ENCODE results near the genes RIPOR3 and PARD6B.

- RRBS, 2 experiments: no CpG with 5 or more reads among the region's 21 CpGs
CAGE:
- cytosol, long polyA minus RNA: no peak
- cytosol, long polyA plus RNA: no peak
- long polyA plus RNA: no peak
- nucleus, long polyA minus RNA: no peak
- nucleus, long polyA plus RNA: no peak
Observed at GRCh38 chr20:50271021-50272072, 80.7 kb downstream of the CEBPB start.

DNA sequence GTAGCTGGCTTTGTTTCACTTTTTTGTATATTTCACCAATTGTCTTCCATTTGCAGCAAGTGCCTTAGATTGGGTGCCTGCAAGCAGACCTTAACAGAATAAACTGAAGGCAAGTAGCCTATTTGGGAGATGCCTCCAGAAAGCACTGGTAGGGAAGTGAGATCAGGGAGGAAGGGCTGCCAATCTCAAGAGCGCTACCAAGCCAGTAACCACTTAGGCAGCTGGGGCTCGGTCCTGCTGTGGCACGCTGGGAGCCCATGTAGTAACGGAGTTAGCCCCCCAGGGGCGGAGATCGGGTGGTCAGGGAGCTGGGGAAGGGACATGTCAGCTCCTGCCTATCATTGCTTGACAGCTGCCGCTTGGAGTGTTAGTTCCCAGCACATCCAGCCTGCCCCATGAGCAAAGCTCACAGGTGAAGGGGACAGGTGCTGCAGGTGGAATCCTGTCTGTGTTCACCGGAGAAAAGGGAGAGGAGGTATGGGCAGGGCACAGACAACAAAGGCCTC lies 127.0 kb downstream of the CEBPB start:
- RRBS, 2 experiments: no CpG with 5 or more reads among the region's 8 CpGs
CAGE:
- cytosol, long polyA minus RNA: no peak
- cytosol, long polyA plus RNA: no peak
- long polyA plus RNA: no peak
- nucleus, long polyA minus RNA: no peak
- nucleus, long polyA plus RNA: no peak

- RRBS, 2 experiments: no CpG with 5 or more reads among the region's 9 CpGs
CAGE:
- cytosol, long polyA minus RNA: no peak
- cytosol, long polyA plus RNA: no peak
- long polyA plus RNA: no peak
- nucleus, long polyA minus RNA: no peak
- nucleus, long polyA plus RNA: no peak
Observed at GRCh38 chr20:50369584-50369983, 140.6 kb upstream of the PTPN1 start.

GRCh38 chr20:50390588-50391237 lies 119.5 kb upstream of the PTPN1 start:
- RRBS, 2 experiments: no CpG with 5 or more reads among the region's 10 CpGs
CAGE:
- cytosol, long polyA minus RNA: no peak
- cytosol, long polyA plus RNA: no peak
- long polyA plus RNA: no peak
- nucleus, long polyA minus RNA: no peak
- nucleus, long polyA plus RNA: no peak

GRCh38 chr20:50415090-50416237 lies 94.7 kb upstream of the PTPN1 start:
- RRBS, 2 experiments: 16% methylated on average over 1 of the region's 29 CpGs; no CpG with 5 or more reads in 1 of the 2 experiments
CAGE:
- cytosol, long polyA minus RNA: no peak
- cytosol, long polyA plus RNA: no peak
- long polyA plus RNA: no peak
- nucleus, long polyA minus RNA: no peak
- nucleus, long polyA plus RNA: no peak

GRCh38 chr20:50430606-50431132 lies 79.5 kb upstream of the PTPN1 start:
- RRBS, 2 experiments: 58 to 62% methylated on average over 3 to 5 of the region's 15 CpGs
CAGE:
- cytosol, long polyA minus RNA: no peak
- cytosol, long polyA plus RNA: no peak
- long polyA plus RNA: no peak
- nucleus, long polyA minus RNA: no peak
- nucleus, long polyA plus RNA: no peak

DNA sequence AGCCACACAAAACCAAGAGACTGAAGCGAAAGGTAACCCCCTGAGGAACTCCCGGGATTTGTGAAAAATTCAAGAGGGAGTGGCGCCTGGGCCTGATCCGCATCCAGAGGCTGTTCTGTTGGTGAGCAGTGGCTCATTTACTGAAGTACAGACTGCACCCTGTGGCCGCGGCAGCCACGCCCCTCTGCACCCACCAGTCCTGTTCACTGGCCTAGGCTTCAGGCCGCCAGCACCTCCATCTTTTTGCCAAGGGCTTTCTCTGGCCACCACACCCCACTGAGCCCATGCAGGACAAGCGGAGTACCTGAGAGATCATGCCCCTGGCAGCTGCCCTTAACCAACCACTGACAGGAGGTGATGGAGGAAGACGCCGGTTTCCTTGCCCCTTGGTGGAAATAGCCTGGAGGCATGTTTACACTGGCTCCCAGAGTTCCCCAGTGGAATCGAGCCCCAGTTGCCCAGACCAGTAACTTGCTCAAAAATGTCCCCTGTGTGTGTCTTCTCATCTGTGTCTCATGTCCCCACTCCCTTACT lies 79.0 kb upstream of the PTPN1 start:
- RRBS, 2 experiments: no CpG with 5 or more reads among the region's 12 CpGs
CAGE:
- cytosol, long polyA minus RNA: no peak
- cytosol, long polyA plus RNA: no peak
- long polyA plus RNA: no peak
- nucleus, long polyA minus RNA: no peak
- nucleus, long polyA plus RNA: no peak

- RRBS, 2 experiments: no CpG with 5 or more reads among the region's 25 CpGs
CAGE:
- cytosol, long polyA minus RNA: no peak
- cytosol, long polyA plus RNA: no peak
- long polyA plus RNA: no peak
- nucleus, long polyA minus RNA: no peak
- nucleus, long polyA plus RNA: no peak
Observed at GRCh38 chr20:50450880-50452069, 58.9 kb upstream of the PTPN1 start.

- RRBS, 2 experiments: no CpG with 5 or more reads among the region's 2 CpGs
CAGE:
- cytosol, long polyA minus RNA: no peak
- cytosol, long polyA plus RNA: no peak
- long polyA plus RNA: no peak
- nucleus, long polyA minus RNA: no peak
- nucleus, long polyA plus RNA: no peak
Observed at GRCh38 chr20:50513031-50513382, 2.8 kb downstream of the PTPN1 start.

- RRBS, 2 experiments: no CpG with 5 or more reads among the region's 17 CpGs
CAGE:
- cytosol, long polyA minus RNA: no peak
- cytosol, long polyA plus RNA: no peak
- long polyA plus RNA: no peak
- nucleus, long polyA minus RNA: no peak
- nucleus, long polyA plus RNA: no peak
Observed at GRCh38 chr20:50586126-50587104, 76.2 kb downstream of the PTPN1 start.

DNA sequence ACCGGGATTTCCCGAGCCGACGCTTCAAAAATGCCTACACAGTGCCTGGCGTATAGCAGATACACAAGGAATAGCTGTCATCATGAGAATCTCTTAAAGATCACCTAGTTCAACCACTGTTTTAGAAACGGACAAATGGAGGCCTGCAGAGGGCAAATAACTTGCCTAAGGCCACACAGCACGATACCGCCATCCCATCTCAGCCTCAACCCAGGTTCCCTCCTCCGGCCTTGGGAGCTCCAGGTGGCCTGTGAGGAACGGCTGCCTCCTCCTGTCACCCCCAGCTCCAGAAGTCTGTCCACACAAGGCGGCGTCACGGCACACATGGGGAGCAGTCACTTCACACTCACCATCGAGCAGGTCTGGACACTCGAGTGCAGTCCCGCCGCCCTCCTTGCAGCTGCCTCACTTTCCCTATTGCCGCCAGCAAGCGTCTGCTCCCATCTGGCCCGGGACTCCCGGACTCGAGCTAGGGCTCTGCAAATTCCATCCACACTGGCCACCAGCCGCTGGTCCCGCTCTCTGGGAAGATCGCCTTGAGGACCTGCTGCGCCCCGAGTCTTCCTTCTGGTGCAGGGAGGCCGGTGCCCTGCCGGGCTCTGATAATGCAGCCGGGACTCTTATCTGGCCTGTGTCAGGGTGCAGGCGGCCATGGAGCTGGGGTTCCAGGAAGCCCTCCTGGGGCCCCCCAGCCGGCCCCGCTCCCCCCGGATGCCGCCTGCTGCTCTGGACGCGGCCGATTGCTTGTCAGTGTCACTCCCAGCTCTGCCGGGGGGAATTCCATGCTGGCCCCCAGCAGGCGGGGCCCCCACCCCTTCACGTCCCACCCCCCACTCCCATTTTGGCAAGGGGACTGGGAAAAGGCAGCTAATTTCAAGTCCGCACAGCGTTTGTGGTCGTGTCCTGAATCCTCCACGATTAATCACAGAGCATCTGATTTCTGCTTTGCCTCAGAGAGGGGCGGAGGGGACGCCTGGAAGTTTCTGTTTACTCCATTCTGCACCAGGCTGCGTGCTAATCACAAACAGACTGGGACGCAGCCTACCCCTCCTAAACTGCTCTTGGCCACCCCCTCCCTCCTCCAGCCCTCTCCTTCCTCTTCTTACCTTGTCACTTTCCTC lies at the start of gene RIPOR3:
TSS of gene RIPOR3 (minus strand) at position 767 of the 1,121 bp plus-strand sequence.
- RRBS, 2 experiments: 35% methylated on average over 10 of the region's 49 CpGs
CAGE:
- cytosol, long polyA minus RNA: no peak
- cytosol, long polyA plus RNA: no peak
- long polyA plus RNA: no peak
- nucleus, long polyA minus RNA: no peak
- nucleus, long polyA plus RNA: no peak

DNA sequence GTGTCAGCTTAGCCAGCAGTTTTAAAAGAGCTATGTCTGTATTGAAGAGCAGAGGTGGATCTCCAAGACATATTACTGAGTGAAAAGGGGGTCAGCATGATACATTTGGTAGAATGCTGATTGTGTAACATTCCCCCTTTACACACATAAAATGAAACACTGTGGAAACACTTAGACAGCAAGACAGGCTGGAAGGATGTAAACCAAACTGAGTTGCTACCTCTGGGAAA lies 1.7 kb upstream of the RIPOR3 start:
CAGE:
- cytosol, long polyA minus RNA: no peak
- cytosol, long polyA plus RNA: no peak
- long polyA plus RNA: no peak
- nucleus, long polyA minus RNA: no peak
- nucleus, long polyA plus RNA: no peak

GRCh38 chr20:50707507-50707910 lies 16.2 kb upstream of the RIPOR3 start:
- RRBS, 2 experiments: 10% methylated on average over 1 of the region's 14 CpGs; no CpG with 5 or more reads in 1 of the 2 experiments
CAGE:
- cytosol, long polyA minus RNA: no peak
- cytosol, long polyA plus RNA: no peak
- long polyA plus RNA: no peak
- nucleus, long polyA minus RNA: no peak
- nucleus, long polyA plus RNA: no peak

- RRBS, 2 experiments: no CpG with 5 or more reads among the region's 5 CpGs
CAGE:
- cytosol, long polyA minus RNA: no peak
- cytosol, long polyA plus RNA: no peak
- long polyA plus RNA: no peak
- nucleus, long polyA minus RNA: no peak
- nucleus, long polyA plus RNA: no peak
Observed at GRCh38 chr20:50710733-50710994, 19.3 kb upstream of the RIPOR3 start.

GRCh38 chr20:50731239-50732210 lies at the start of gene PARD6B:
Gene PARD6B (plus strand): TSS chr20:50731580.
- RRBS, 2 experiments: 1 to 2% methylated on average over 43 of the region's 113 CpGs
CAGE:
- cytosol, long polyA minus RNA: start-site peak on the plus strand at chr20:50731515-50731581, 29 reads
- cytosol, long polyA plus RNA: no peak
- long polyA plus RNA: start-site peak on the plus strand at chr20:50731493-50731605, 47 and 104 reads in 2 replicates; start-site peak on the plus strand at chr20:50731805-50731846, 17 and 22 reads in 2 replicates
- nucleus, long polyA minus RNA: no peak
- nucleus, long polyA plus RNA: start-site peak on the plus strand at chr20:50731394-50731592, 59 and 100 reads in 2 replicates

DNA sequence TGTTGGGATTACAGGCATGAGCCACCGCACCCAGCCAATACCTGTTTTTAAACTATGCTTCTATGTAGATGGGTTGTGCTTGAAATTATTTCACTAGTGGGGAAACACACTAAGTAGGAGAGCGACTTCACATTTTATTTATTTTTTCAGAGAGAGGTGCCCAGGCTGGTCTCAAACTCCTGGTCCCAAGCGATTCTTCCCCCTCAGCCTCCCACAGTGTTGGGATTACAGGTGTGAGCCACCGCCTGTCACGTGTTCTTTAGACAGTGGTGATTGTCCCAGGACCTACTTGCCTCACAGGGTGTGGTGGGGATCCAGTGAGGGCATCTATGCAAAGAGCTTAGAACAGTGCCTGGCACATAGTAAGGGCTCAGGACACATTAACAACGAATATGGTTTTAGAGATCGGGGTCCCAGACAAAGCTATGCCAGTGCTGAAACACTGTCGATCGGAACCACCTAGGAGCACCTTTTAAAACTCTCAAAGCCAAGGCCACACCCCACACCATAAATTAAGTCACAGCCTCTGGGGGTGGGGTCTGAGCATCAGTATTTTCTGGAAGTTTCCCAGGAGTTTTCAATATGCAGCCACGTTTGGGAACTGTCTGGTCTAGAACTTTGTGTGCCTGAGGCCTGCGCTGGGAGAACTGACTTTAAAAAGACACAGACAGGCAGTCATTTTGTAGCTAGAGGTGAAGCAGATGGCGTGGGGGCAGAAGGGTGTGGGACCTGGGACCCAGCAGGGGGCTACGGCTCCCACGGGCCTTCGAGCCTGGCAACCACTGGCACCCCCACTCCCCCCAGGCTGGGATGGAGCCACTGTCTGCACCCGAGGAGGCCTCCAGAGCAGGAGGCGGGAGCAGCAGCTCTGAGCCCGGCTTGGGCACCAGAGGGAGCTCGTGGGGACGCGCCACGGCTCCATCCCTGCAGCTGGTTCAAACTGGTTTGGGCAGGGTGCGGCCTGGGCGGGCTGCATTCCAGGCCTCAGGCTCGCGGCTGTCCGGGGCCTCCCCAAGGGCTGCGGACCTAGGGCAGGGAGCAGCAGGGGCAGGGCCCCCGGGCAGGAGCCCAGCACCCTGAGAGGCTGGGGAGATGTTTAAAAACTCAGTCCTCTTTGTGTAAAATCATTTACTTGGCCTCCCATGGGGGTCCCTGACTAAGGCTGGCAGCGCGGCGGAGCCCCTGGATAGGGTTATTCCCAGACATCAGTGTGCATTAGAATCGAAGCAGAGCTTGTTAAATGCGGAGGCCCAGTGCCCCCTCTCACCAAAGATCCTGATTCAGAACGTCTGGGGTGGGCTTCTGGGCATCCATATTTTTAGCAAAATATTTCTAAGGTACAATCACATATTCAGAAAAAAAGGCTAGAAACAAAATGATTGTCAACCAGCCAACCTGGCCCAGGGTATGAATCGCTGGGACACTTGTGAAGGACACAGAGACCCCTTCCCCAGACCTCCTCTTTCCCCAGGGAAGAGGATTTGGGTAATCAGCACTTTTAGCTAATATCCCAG lies 4.4 kb upstream of the BCAS4 start:
- RRBS, 2 experiments: 1 to 3% methylated on average over 3 to 7 of the region's 36 CpGs
CAGE:
- cytosol, long polyA minus RNA: no peak
- cytosol, long polyA plus RNA: no peak
- long polyA plus RNA: no peak
- nucleus, long polyA minus RNA: no peak
- nucleus, long polyA plus RNA: no peak

GRCh38 chr20:50819297-50819840 lies 24.5 kb downstream of the BCAS4 start:
- RRBS, 2 experiments: 95 to 96% methylated on average over 3 of the region's 12 CpGs
CAGE:
- cytosol, long polyA minus RNA: no peak
- cytosol, long polyA plus RNA: no peak
- long polyA plus RNA: no peak
- nucleus, long polyA minus RNA: no peak
- nucleus, long polyA plus RNA: no peak

- RRBS, 2 experiments: no CpG with 5 or more reads among the region's 16 CpGs
CAGE:
- cytosol, long polyA minus RNA: no peak
- cytosol, long polyA plus RNA: no peak
- long polyA plus RNA: no peak
- nucleus, long polyA minus RNA: no peak
- nucleus, long polyA plus RNA: no peak
Observed at GRCh38 chr20:50892098-50893456, 38.7 kb downstream of the ADNP start.

- RRBS, 2 experiments: no CpG with 5 or more reads among the region's 1 CpG
CAGE:
- cytosol, long polyA minus RNA: no peak
- cytosol, long polyA plus RNA: no peak
- long polyA plus RNA: no peak
- nucleus, long polyA minus RNA: no peak
- nucleus, long polyA plus RNA: no peak
Observed at GRCh38 chr20:50913953-50914633, 17.1 kb downstream of the ADNP start.

DNA sequence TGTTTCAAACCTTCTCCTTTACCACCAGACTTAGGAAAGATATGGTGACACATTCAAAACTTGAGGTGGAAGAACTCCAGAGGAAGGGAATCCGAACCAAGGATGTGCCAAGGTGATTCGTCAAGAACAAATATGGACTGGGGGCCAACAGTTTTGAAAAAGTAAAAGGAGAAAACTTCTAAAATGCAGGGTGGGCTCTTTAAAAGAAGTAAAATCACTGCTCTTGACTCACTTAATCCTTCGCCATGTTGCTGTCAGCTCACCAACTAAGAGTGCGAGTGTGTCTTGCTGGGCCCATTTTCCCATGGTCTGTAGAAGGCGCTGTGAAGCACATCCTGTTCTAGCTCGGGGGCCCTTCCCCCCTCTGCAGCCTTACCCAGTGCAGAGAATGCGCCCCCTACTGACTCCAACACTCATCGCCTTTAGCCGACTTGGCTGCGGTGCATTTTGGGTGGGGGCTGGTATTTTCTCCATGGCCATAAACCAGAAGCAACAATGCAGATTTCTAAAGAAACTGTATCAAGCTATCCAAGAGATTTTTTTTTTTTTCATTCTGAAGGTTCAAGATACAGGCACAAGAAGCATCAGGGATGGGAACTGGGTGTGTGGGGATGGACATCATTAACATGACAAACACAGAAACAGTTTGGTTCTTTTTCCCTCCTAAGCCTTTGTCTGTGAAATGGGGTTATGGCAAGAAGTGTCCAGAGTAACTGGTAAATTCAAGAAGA lies 1.9 kb downstream of the ADNP start:
- RRBS, 2 experiments: no CpG with 5 or more reads among the region's 10 CpGs
CAGE:
- cytosol, long polyA minus RNA: no peak
- cytosol, long polyA plus RNA: no peak
- long polyA plus RNA: no peak
- nucleus, long polyA minus RNA: no peak
- nucleus, long polyA plus RNA: no peak